ENCODE measurements around the gene WFDC1.

DNA sequence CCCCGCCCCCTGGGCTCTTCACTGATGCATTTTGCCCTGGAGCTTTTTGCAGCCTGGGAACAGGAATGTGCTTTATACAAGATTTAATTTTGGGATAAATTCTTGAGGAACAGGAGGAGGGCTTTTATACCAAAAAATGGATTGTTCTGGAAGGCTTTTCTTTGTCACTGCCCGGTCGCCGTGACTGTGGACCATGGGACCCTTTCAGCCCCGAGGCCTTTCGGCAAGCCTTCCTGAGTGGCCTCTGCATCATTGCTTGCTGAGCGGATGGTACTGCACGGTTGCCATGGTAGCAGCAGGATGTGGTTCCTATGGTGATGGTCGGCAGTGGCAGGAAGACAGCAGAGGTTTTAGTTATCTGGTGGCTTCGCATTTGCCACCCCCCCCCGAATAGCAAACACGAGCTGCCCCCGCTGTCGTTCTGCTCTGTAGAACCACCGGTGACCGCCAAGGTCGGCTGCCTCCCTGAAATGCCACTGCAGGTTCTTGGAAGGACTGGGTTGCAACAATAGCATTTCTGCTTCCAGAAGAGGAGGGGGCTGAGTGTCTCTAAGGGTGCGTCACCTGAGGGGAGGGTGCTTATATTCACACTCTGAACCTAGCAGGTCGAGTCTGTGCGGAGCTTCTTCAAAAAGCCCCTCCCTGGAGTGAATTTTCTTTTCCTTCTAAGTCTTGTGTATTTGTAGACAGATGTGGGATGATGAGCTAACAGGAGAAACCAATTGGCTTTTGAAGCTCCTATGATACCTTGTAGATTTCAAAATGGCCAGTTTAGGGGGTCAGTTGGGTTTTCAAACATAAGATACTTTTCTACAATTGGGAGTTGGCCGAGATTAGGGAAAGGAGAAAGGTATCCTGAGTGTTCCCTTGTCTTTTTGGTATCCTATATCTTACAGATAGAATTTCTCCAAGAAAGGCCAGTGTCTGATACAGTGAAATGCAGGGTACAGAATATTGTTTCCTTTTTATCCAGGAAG is 76.7 kb downstream of the CMIP start:
- PRO-cap, result no peak

DNA sequence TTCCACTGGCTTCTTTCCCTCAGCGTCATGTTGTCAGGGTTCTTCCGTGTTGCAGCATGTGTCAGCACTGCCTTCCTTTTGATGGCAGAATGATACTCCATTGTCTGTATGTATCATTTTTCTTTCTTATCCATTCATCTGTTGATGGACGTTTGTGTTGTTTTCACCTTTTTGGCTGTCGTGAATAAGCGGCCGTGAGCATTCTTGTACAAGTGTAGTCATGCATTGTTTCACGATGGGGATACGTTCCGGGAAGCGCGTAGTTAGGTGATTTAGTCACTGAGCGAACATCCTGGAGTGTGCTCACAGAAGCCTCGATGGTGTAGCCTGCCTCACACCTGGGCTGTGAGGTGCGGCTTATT is 136.4 kb downstream of the CMIP start:
- PRO-cap, result no peak

DNA sequence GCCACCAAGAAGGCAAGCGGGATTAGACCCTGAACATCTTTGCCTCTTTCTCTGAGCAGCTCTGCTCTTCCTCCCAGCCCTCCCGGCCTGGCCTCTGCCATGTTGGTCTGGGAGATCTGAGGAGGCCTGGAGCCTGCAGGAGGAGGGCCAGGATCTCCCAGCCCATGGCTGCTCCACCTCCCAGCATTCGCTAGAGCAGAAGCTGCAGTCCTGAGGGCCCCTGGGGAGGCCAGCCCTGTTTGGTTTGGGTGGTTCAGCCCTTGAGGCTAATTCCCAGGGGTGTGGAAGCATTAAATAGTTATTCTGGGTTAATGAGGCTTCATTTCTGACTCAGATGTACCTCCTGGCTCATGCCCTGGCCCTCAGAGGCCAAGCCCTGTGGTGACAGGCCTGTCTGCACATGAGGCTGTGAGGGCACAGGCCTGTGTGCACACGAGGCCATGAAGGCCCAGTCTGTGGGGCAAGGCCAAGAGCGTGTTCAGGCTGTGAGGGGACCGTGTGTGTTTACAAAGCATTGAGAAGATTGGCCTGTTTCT is 153.9 kb upstream of the PLCG2 start:
- PRO-cap, result no peak

GRCh38 chr16:81692935-81694450 is 85.6 kb upstream of the PLCG2 start:
- PRO-cap, result no peak

GRCh38 chr16:81710290-81710940 is 68.7 kb upstream of the PLCG2 start:
- PRO-cap, result no peak

- PRO-cap, result no peak
These were observed 60.5 kb upstream of the PLCG2 start for GRCh38 chr16:81718675-81718982.

DNA sequence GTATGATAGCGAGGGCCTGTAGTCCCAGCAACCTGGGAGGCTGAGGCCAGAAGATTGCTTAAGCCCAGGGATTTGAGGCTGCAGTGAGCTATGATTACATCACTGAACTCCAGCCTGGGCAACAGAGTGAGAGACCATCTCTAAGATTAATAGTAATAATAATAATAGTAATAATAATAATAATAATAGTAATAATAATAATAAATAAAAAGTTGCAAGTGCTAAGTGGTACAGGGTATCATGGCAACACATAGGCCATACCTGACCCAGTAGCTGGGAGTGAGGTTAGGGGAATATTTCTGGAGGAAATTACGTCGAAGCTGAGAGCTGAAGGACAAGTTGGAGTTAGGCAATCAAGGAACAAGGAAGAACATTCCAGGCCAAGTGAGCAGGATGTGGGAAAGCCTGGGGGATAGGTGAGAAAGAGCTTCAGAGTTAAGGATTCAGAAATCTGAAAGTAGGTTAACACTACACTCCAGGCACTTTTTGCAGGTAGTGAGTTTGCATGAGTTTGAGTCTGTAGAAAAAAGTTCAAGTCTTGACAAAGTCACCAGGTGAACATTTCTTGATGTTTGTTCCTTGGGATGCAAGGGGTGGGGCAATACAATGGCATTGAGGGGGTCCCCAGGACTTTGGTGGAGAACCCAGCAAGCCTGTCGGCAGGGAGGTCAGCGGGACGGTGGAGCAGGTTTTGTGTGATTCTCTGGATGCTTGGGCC is 27.5 kb upstream of the MPHOSPH6 start:
- PRO-cap, result no peak

DNA sequence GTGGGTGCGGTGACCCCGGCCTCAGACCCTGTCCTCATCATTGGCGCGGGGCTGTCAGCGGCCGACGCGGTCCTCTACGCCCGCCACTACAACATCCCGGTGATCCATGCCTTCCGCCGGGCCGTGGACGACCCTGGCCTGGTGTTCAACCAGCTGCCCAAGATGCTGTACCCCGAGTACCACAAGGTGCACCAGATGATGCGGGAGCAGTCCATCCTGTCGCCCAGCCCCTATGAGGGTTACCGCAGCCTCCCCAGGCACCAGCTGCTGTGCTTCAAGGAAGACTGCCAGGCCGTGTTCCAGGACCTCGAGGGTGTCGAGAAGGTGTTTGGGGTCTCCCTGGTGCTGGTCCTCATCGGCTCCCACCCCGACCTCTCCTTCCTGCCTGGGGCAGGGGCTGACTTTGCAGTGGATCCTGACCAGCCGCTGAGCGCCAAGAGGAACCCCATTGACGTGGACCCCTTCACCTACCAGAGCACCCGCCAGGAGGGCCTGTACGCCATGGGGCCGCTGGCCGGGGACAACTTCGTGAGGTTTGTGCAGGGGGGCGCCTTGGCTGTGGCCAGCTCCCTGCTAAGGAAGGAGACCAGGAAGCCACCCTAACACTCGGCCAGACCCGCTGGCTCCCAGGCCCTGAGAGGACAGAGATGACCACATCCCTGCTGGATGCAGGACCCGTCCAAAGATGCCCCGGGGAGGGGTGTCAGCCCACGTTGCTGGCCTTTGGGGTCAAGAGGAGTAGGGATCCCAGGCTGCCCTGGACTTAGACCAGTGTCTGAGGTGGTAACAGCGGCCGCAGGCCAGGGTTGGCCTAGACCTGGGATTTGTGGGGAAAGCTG is 2.4 kb upstream of the NECAB2 start:
- PRO-cap, result no peak

DNA sequence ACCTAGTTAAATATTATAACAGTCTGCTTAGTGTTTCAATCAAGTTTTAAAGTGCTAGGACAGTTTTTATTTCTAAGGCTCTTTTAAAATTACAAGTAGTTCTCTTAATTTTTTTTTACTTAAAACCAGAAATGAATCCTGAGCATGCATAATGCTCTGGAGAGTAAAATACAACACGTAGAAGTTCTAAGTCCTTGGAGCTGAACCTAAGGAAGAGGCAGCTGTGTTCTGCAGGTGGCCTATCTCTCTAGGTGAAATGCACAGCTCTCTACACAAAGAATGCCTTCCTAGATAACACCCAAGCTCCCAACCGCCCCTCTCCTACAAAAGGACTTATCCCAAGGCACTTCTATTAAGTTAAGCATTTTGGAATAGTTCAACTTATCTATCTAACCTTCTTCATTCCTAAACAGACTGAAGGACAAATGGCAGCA is 24.9 kb downstream of the MBTPS1 start:
- PRO-cap, result no peak

DNA sequence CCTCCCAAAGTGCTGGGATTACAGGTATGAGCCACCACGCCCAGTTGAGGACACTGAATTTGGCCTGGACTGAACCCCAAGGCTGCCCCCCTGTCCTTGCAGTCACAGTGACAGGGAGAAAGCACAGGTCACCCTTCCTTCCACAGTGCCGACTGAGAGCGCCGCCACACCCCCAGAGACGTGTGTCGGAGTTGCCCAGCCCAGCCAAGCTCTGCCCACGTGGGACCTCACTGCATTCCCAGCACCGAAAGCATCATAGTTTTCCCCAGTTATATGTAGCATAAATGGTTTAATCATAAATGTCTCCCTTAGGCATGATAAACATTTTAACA is 9.3 kb downstream of the TAF1C start:
- PRO-cap, result no peak

- PRO-cap, result no peak
These were observed 2.4 kb upstream of the WFDC1 start for GRCh38 chr16:84292222-84292661.

DNA sequence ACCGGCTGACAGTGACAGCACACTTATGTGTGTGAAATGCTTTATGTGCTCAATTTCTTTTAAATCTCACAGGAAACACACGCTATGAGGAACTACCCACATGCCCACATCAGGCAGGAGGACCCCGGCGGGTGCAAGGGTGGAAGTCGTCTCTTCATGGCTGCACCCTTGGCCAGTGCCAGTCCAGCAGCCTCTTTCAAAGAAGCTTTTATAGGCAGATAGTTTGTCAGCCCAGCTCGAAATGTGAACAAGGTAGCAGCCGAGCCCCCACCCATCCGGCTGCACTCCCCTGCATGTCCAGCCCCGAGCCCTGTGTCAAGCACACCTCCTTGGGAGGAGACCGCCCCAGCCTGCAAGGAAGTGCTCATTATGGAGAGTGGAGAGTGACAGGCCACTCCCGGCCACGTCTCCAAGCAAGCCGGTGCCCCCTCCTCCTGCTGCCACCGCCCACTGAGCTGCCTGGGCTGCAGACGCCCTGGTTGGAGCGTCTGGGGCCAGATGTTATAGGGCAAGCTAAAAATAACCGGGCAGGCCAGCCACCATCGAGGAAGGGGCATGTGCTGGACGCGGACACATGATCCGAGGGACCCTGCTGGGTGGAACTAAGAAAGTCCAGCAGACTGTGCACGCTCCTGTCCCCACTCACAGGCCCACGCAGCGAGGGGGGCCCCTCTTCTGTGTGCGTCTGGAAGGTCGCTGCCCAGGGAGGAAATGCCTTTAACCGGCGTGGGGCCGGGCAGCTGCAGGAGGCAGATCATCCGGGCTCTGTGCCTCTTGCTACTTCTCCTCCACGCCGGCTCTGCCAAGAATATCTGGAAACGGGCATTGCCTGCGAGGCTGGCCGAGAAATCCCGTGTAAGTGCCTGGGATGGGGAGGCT is at the start of gene WFDC1:
WFDC1 (plus strand) TSS at position 618 of the 879 bp plus-strand sequence.
- PRO-cap, result no peak

GRCh38 chr16:84362250-84362795 is 6.0 kb upstream of the ATP2C2 start:
- PRO-cap, result no peak

GRCh38 chr16:84524325-84524690 is 19.8 kb upstream of the MEAK7 start:
- PRO-cap, result no peak

DNA sequence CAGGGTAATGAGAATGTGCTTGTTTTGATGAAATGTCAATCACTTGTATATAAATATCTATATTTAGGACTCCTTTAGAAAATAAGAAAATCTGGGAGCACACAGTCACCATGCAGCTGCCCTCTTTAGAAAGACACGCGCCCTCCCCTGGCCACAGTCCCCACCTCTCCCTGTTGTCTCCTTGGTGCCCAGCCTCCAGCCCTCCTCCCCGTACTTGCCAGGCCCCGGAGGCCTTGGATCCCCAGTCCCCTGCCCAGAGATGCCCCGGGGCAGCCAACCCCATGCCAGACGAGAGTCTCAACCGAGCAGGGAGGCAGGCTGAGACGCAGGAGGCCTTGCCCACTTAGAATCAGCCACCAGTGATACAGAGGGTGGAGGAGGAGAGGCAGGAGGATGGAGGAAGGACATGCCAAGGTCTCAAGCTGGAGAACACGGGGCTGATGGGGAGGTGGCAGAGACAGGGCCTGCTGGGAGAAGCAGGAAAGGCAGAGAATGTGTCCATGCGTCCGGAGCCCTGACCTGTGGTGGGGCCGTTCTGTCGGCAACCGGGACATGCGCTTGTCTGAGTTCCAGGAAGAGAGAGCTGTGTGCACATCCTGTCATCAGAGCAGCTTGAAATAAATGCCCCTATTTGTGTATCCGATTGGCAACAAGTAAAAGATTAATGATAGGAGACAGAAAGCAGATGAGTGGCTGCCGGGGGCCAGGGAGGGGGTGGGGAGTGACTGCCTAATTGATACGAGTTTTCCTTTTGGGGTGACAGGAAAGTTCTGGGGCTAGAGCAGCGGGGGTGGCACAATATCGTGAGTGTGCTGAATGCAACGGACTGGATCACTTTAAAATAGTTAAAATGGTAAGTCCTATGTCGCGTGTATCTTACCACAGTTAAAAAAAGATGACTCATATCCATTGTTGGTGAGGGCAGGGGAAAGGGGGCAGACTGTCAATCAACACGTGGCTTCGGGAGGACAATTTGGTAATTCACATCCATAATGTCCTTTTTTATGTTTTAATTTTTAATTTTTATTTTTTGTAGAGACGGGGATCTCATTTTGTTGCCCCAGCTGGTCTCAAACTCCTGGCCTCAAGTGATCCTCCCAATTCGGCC is 44.7 kb upstream of the MEAK7 start:
- PRO-cap, result unidirectional peak, minus-strand start at position 564 of the sequence

- PRO-cap, result no peak
These were observed 49.4 kb upstream of the MEAK7 start for GRCh38 chr16:84553742-84554420.

DNA sequence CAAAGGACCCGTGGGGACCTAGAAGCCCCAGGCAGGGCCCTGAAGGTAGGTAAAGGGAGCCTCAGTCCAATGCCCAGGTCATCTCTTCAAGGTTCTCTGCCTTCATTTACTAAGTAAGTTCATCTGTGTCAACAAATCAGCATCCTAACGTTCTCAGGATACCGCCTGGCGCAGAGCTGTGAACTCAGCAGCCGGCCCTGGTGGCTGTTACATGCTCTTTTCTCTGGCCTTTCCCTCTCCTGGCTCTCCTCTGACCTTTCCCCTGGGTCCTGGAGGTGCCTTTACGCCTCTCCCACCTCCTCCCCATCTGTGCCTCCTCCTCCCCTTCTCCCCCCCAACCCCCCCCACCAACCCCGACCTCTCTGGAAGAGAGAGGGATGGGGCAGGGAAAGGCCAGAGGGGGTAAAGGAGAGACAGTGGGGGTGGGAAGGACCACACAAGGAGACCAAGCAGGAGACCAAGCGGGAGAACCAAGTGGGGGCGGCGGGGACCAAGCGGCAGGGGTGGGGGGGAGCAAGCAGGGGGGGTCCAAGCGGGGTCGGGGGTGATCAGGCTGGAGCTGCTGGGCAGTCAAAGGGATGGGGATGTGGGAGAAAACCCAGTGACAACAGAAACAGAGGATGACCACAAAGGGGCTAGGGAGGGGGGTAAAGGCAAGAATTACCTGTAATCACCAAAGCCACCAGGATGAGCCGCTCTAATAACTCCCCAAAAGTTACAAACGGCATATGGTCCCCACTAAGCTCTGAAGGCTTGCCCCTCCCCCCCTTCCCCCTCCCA is 19.4 kb downstream of the COTL1 start:
- PRO-cap, result no peak

GRCh38 chr16:84607426-84608128 is 10.3 kb downstream of the COTL1 start:
- PRO-cap, result bidirectional peak, plus-strand start at chr16:84607932, minus-strand start at chr16:84607947

GRCh38 chr16:84806163-84806631 is 13.6 kb upstream of the CRISPLD2 start:
- PRO-cap, result unidirectional peak, plus-strand start at chr16:84806361

DNA sequence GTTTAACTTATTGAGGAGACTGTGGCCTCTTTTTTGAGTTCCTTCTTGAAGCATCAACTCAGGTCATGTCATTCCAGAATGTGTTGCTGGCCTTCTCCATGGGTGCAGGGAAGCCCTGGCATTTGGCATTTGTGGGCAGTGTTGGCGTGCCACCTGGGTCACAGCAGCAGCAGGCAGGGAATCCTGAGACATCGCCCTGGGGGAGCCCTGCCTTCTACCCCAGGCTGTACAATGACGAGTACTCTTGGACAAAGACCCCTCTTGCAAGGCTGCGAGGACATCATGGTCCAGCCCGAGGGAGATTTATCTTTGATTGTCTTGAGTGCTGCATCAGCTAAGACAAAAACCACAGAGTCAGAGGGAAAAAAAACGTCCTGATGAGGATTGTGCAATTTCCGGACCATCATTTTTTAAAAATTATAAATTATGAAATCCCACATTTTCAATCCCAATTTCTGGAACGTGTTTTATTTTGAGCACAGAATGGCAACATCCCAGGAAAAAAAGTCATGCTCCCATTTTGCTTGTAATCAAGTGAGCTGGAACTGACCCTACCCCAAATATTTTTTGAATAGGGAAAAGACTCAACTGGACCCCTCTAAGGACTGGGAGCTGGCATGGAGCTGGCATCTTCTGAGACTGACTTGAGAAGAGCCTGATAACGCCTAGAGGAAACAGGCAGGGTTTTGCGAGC is 3.8 kb downstream of the CRISPLD2 start:
- PRO-cap, result no peak